Fibroblast of villous mesenchyme (primary cell): ENCODE measurements around a stretch of chr16.

- CAGE, long polyA plus RNA = no peak
These were observed 50.4 kb upstream of the TRAP1 start for GRCh38 chr16:3767617-3768167.

DNA sequence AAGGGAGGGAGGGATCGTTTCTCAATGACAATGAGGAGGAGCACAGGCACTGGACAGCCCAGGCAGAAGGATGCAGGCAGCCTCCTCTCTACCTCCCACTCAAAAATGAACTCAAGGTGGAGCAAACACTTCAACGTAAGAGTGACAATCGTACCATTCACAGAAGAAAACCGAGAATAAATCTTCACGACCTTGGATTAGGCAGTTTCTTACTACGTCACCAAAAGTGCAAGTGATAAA lies 80.7 kb upstream of the TRAP1 start:
- CAGE, long polyA plus RNA = no peak

DNA sequence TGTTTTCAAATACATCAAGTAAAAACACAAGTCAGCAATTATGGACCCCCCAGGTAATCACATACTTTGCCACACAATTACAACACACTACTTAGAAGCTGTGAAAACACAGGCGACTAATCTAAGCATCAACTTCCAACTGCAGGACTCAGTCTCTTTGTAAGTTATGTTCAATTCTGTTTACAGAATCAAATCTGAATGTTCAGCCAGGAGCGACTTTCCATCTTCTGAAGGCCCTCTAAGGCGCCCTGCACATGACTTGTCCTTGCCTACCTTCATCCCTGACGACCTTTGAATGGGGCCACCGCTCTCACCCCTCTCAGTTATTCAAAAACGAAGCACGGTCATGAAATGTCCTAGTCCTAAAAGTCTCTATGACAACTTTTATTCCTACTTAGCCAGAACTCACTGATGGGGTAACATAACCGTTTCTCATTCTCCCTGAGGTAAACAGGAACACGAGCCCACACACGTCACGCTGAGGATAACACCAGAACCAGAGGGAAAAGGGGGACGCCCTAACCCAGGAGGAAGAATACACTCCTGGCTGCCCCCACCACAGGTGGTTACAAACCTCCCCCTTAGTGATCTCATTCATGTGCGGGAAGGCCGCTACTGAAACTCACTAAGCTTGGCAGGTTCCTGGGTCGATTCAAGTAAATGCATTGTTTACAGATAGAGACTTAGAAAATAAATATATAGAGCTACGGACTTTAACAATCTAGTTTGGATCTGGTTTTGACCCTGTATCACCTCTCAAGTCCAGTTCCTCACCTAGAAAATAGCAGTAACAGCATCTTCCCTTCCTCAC lies 5.3 kb downstream of the CREBBP start:
- CAGE, long polyA plus RNA = no peak

- CAGE, long polyA plus RNA = no peak
These were observed 96.8 kb downstream of the ADCY9 start for GRCh38 chr16:4019310-4019932.

DNA sequence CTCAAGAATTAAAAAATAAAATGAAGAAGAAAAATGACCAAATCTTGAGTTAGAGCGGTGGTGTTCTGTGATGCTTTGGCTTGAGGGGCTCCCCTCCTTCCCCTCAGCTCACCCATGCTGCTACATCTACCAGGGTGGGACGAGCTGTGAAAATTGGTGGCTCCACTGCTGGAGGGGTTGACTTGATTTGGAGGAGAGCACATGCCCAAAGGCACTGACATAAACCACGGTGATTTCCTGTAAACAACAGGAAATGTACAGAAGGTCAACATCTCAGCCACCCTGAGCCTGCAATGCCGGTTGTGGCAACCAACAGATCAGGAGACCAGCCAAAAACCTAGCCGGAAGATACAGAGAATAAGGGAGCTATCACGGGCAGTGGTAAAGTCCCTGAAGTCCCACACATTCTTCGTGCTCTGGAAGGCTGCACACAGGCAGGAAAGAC lies 56.3 kb downstream of the ADCY9 start:
- CAGE, long polyA plus RNA = no peak

GRCh38 chr16:4184787-4185149 lies 57.1 kb downstream of the SRL start:
- CAGE, long polyA plus RNA = no peak

- CAGE, long polyA plus RNA = no peak
These were observed 1.7 kb downstream of the TFAP4 start for GRCh38 chr16:4271197-4271497.

DNA sequence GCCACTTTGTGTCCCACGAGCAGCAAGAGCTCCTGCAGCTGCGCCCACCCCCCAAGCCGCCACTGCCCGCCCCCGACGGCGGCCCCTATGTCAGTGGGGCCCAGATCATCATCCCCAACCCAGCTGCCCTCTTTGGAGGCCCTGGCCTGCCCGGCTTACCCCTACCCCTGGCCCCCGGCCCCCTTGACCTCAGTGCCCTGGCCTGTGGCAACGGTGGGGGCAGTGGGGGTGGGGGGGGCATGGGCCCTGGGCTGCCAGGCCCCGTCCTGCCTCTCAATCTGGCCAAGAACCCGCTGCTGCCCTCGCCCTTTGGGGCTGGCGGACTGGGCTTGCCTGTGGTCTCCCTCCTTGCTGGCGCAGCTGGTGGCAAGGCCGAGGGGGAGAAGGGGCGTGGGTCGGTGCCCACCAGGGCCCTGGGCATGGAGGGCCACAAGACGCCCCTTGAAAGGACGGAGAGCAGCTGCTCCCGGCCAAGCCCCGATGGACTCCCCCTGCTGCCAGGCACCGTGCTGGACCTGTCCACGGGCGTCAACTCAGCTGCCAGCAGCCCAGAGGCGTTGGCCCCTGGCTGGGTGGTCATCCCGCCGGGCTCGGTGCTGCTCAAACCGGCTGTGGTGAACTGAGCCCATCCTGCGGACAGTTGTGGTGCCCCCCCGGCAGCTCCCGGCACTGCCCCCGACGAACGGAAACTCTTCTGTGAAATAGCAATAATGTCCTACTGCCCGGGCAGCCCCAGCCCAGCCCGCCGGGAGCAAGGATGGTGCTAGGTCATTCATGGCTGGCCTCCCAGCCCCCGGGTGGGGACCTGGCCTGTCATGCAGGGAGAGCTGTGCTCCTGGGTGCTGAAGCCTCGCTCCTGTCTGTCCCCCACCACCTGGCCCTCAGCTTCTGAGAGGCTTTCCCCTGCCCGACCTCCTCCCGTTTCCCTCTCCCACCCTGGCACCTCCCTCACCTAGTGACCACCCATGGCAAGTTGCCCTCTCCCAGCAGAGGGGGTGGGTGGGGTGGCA lies 13.9 kb downstream of the PAM16 start:
- CAGE, long polyA plus RNA = no peak

DNA sequence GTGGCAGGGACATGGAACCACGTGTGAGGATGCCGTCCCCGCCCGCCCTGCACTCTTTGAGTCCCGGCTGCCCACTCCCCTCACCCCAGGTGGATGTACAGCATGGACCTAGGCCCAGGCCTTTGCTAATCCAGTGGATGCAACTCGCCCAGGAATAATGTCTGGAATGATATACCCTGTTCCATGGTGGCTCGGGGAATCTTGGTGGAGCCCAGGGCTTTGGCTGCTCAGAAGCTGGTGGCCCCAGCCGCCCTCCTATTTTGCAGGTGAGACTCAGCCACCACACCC lies 9.5 kb upstream of the VASN start:
- CAGE, long polyA plus RNA = no peak

DNA sequence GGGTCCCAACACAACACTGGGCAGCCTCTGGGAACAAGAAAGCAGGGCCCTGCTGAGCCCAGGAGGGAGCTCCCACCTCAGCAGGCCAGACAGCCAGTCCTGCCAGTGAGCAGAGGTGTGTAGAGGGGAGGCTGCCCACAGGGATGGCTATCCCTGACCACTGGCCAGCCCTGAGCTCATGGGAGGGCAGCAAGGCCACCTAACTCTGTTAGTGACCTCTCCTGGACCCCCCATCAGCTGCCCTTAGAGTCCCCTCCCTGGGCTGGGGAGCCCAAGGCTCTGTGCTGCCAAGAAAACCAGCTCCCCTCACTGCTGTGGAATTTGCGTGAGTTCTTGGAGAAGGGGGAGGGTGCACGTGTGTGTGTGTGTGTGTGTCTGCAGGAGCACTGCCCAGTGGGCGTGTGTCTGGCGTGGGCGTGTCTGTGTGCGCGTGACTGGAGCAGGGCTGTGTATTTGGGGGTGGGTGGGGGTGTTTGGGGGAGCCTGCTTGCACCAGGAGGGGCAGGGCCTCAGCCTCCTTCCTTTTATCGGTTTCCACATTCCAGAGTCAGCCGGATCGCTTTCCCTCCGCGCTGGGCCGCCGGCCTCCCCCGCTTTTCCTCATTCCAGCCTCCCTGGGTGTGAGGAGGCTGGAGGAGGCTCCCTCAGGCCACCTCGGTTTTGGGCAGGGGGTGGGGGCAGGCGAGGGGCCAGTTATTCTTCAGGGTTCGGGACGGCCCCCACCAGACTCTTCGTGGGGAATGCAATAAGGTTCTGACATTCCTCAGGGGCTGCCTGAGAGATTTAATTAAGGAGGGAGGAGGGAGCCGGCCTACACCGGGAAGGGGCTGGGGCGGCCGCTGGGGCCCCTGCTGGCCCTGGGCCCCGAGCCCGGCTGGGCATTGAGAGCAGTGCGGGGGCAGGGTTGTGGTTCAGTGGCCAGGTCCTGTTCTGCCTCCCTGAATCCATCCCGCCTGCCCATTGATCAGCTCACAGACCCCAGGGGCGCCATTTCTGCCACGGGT lies 2.4 kb downstream of the VASN start:
- CAGE, long polyA plus RNA = no peak

GRCh38 chr16:4374863-4375573 lies 3.4 kb downstream of the VASN start:
- CAGE, long polyA plus RNA = no peak

- CAGE, long polyA plus RNA = no peak
These were observed 5.2 kb downstream of the VASN start for GRCh38 chr16:4376628-4377540.

GRCh38 chr16:4383165-4383859 lies 11.7 kb downstream of the VASN start:
- CAGE, long polyA plus RNA = no peak

GRCh38 chr16:4384812-4385777 lies 13.4 kb downstream of the VASN start:
- CAGE, long polyA plus RNA = no peak

DNA sequence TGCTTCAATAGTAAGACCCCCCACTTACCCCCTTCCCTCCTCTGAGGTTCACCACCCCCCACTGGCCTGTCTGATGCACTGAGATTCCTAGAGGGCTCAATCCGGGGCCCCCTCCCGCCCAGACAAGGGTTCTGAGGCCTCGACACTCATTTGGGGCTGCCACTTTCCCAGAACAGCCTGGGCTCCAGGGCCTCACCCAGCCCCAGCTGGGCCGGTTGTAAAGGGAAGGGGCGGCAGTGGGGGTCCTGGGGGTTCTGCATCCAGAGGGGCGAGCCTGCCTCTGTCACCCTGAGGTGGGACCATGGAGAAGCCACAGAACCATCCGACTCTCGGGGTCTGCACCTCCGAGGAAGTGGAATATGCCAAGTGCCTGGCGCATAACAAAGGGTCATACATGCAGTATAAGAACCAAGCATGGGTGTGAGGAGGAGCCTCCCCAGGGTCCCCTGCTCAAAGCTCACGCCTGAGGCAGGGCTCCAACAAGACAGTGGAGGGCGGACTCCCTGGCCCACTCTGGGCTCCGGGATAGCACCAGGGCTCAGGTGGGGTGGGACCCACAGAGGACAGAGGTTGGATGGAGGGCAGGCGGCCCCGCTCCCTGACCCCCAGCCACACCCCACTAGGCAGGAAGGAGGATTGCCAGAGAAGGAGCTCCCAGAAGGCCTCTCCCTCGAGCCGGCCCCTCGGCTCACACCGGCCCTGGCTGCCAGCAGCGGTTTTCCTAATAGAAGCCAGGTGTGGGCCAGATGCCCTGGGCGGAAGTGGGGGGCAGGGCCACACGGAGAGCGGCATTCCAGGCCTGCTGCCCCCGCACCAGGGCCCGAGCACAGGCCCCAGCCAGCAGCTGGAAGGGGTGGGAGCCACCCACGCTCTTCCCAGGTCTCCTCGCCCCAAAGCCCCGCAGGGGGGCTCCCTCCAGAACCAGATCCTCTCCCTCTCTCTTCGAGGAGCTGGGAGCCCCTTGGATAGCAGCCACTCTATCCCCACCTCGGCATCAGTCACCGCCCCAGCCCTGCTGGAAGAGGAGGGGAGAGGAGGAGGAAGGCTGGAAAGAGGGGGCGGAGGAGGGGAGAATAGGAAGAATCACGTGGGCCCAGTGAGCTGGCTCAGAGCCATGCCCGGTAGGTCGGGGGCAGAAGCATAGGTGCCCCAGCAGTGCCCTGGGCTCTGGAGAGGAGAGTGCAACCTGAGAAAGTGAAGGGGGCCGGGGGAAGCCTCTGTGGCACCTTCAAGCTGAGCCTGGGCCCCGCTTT lies 20.8 kb downstream of the VASN start:
- CAGE, long polyA plus RNA = no peak

- CAGE, long polyA plus RNA = no peak
These were observed 21.4 kb downstream of the CORO7 start for GRCh38 chr16:4395028-4395401.

DNA sequence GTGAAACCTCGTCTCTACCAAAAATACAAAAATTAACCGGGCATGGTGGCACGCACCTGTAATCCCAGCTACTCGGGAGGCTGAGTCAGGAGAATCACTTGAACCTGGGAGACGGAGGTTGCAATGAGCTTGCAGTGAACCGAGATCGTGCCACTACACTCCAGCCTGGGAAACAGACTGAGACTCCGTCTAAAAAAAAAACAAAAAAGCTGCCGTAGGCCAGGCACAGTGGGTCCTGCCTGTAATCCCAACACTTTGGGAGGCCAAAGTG lies 19.2 kb downstream of the CORO7 start:
- CAGE, long polyA plus RNA = no peak

DNA sequence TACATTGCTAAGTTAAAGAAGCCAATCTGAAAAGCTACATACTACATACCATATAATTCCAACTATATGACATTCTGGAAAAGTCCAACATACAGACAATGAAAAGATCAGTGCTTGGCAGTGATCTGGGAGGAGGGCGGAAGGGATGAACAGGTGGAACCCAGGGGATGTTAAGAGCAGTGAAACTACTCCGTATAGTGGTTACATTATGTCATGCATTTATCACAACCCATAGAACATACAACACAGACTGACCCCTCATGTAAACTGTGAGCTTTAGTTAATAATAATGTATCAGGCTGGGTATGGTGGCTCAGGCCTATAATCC lies 16.5 kb downstream of the CORO7 start:
- CAGE, long polyA plus RNA = no peak

GRCh38 chr16:4461525-4461729 lies 13.0 kb downstream of the NMRAL1 start:
- CAGE, long polyA plus RNA = no peak

DNA sequence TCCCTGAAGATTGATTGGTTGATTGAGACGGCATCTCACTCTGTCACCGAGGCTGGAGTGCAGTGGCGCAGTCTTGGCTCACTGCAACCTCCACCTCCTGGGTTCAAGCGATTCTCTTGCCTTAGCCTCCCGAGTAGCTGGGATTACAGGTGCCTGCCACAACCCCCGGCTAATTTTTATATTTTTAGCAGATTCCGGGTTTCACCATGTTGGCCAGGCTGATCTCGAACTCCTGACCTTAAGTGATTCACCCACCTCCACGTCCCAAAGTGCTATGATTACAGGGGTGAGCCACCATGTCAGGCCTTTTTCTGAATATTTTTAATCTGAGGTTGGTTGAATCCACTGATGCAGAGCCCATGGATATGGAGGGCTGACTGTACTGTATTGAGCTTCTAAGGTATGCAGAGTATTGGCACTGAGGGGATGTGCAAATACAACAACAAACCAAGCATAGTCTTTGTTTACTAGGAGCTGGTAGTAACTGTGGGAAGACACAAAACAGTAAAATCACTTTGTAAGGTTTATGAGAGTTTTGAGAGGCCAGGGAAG lies 8.8 kb downstream of the HMOX2 start:
- CAGE, long polyA plus RNA = no peak